ENCODE measurements around a stretch of chr14.

DNA sequence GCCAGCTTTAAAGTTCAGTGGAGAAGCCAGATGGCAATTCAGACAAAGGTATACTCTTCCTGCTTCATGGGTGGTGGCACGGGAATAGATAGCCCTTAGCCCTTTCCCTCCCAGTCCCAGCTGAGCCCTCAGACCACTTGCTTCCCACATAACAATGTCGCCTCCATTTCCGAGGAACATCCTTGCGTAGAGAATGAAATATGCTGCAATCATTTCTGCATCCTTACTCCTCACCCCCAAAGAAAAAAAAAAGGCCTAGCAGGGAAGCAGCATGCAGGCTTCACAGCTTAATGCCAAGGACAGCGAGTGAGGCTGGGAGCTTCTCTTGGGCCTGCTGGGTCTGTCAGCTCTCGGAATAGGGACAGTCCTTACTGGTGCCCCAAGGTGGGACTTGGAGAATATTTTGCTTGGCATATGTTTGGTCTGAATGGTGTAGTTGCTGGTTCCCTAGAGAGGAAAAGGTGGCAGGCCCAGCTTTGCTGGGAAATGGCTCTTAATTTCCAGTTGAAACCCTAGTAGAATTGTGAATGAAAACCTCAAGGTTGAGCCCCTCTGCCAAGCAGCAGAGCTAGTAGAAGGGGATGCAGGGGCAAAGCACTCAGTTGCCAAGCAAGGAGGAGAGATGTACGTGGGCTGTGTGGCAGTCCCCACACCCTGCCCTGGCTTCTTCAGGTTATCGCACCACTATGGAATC, 52.6 kb upstream of the SRSF5 start:
- PRO-cap: no peak
- RRBS: no CpG with 5 or more reads among the region's 8 CpGs

DNA sequence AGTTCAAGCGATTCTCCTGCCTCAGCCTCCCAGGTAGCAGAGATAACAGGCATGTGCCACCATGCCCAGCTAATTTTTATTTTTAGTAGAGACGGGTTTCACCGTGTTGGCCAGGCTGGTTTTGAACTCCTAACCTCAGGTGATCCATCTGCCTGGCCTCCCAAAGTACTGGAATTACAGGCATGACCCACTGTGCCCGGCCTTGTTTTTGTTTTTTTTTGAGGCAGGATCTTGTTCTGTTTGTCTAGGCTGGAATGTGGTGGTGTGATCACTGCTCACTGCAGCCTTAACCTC, 5.4 kb downstream of the SRSF5 start:
- PRO-cap: no peak
- RRBS: no CpG with 5 or more reads among the region's 4 CpGs

DNA sequence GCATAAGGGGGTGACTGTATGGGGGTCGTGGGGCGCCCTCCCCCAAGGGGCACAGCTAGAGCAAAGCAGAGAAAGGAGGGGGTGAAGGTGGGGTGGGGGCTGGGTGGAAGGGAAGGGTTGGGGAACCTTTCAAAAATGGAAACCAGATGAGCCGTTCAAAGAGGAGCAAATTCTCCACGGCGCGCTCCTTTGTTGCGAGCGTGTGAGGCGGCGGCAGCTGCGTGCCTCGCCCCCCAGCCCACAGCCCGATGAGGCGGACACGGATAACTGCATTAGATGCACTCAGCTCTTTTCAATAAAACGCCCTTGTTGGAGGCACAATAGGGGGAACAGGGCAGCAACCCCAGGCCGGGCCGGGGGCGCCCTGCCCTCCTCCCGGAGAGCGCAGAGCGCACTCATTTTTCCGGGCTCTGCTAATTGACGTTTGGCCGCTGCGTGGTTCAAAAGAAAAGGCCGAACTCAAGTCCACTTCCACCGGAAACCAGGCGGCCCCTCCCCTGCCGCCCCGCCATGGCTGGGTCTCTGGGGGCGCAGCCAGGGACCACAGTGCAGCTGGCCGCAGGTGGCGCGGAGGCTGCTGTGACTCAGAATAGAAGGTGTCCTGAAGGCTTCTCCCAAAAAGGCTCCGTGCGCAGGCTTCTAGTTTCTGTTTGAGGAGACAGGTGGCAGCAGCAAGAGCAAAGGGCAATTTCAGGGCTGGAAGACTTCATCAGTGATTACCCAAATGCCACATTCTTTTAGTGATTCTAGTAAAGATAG, 29.1 kb upstream of the SMOC1 start:
- PRO-cap: no peak
- RRBS: 53% methylated on average over 6 of the region's 37 CpGs

- PRO-cap: no peak
- RRBS: no CpG with 5 or more reads among the region's 3 CpGs
Observed at GRCh38 chr14:70339696-70340167, 19.8 kb downstream of the COX16 start.

DNA sequence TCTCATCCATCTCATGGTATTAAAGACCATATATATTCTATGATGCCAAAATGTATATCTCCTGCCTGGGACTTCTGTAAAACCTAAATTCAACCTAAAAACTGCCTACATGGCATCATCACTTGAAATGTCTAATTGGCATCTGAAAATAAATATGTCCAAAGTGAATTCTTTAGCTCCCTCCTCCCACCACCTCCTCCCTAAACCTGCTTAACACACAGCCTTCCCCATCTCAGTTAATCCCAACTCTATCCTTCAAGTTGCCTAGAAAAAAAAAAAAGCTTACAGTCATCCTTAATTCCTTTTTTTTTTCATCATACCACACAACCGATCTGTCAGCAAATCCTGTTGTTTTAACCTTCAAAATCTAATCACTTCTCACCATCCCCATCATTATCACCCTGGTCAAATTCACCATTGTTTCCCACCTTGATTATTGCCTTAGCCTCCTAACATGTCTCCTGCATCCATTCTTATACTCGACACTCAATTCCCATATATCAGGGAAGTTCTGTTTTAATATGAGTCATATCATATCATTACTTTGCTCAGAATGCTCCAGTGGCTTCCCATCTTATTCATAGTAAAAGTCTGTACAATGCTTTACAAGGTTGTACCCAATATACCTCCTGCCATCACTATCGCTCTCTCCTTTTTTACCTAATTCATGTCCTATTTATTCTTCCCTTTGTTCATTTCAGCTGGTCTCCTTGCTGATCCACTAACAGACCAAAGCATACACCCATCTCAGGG, 24.4 kb upstream of the ADAM20 start:
- PRO-cap: no peak
- RRBS: no CpG with 5 or more reads among the region's 3 CpGs

GRCh38 chr14:70753363-70754017, 55.8 kb downstream of the MAP3K9 start:
- PRO-cap: no peak
- RRBS: no CpG with 5 or more reads among the region's 6 CpGs

DNA sequence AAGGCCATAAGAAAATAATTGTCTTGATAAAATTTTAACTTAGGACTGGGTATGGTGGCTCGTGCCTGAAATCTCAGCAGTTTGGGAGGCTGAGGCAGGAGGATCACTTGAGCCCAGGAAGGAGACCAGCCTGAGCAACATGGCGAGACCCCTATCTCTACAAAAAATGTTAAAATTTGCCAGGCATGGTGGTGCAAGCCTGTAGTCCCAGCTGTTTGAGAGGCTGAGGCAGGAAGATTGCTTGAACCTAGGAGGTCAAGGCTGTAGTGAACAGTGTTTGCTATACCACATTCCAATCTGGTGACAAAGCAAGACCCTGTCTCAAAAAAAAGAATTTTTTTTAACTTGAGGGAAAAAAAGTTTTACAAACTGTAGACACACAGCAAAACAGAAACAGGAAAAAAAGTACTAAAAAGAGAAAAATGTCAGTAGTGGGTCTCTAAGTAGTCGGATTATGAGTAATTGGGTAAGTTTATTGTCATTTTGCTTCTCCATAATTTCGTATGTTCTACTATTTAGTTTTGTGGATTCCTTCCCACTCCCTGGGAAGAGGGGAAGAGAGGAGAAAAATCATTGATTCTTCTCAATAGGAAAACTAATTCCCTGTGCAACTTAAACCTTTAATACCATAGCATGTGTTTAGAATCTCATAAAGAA, 2.4 kb upstream of the MAP3K9 start:
- PRO-cap: no peak
- RRBS: no CpG with 5 or more reads among the region's 4 CpGs

DNA sequence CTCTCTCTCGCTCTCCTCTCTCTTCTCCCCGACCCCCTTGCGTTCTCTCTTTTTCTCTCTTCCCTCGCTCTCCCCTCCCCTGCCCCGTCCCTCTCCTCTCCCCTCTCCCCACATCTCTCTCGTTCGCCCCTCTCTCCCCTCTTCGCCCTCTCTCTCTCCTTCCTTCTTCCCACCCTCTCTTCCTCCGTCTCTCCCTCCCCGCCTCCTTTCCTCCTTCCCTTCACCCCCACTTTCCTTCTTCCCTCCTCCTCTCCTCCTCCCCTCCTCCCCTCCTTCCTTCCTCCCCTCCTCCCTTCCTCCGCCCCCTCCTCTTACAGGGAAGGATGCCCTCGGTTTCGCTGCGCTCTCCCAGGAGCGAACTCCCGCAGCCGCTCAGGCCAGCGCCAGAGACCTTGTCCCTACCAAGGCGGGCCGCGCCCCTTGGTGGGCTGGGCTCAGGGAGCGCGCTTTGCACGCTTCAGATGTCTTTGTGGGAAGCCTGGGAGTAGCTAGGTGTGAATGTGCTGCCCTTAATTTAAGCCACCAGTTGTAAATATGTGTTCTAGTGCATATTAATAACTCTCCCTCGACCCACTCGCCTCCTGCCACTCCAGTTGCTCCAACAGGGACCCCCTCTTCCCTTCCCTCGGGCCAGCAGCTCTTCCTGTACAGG, 13.3 kb upstream of the MAP3K9 start:
- PRO-cap: unidirectional peak, minus-strand start at position 222 of the sequence; unidirectional peak, minus-strand start at position 422 of the sequence
- RRBS: no CpG with 5 or more reads among the region's 27 CpGs

DNA sequence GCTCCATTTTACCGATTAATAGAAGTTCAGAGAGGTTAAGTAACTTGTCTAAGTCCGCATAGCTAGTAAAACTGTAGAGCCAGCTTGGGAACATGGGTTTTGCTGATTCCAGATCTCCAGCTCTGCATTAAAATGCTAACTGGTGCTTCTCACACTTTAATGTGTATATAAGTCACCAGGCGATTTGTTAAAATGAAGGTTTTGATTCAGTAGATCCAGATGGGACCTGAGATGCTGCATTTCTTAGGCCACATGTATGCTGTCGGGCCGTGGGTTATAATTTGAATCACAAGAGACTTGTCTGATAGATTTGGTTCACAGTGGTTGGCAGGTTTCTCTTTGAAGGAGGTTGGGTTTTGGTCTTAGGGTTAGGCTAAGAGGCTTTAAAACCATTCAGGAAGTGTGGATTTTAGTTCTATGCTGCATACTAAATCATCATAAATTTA, 21.0 kb upstream of the PCNX1 start:
- PRO-cap: no peak
- RRBS: no CpG with 5 or more reads among the region's 5 CpGs

- PRO-cap: no peak
- RRBS: no CpG with 5 or more reads among the region's 9 CpGs
Observed at GRCh38 chr14:70976745-70977327, 69.6 kb downstream of the PCNX1 start.

- PRO-cap: no peak
- RRBS: no CpG with 5 or more reads among the region's 6 CpGs
Observed at GRCh38 chr14:71187495-71188039, 132.7 kb upstream of the SIPA1L1 start.

GRCh38 chr14:71235992-71236362, 84.3 kb upstream of the SIPA1L1 start:
- PRO-cap: no peak
- RRBS: no CpG with 5 or more reads among the region's 7 CpGs

DNA sequence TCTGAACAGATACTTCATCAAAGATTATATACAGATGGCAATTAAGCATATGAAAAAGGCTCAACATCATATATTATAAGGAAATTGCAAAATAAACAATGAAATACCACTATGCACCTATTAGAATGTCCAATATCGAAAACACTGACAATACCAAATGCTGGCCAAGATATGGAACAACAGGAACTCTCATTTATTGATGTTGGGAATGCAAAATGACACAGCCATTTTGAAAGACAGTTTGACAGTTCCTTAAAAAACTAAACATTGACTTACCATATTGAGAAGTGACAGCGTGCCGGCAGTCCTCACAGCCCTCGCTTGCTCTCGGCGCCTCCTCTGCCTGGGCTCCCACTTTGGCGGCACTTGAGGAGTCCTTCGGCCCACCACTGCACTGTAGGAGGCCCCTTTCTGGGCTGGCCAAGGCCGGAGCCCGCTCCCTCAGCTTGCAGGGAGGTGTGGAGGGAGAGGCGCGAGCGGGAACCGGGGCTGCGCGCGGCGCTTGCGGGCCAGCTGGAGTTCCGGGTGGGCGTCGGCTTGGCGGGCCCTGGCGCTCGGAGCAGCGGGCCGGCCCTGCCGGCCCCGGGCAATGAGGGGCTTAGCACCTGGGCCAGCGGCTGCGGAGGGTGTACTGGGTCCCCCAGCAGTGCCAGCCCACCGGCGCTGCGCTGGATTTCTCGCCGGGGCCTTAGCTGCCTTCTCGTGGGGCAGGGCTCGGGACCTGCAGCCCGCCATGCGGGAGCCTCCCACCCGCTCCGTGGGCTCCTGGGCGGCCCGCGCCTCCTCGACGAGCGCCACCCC, 66.2 kb upstream of the SIPA1L1 start:
- PRO-cap: no peak
- RRBS: 42% methylated on average over 8 of the region's 48 CpGs

DNA sequence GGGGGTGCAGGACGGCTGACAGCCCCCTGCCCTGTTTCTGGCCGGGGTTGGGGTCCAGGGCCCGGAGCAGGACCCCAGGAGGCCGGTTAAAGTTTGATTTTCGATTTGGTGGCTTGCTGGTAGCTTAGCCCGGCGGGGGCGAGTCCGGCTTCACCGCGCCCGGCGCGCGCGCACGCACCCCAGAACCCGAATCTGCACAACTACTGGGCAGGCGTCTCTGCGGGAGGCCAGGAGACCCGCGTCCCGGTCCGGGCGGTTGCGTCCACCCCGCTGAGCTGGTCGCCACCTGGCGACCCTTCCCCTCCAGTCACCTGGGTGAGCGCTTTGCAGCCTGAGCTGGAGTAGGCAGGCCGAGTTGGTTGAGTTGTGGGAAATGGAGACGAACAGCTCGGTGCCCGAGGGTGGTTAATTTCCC, 948 bp downstream of the SIPA1L1 start:
- PRO-cap: unidirectional peak, minus-strand start at position 194 of the sequence; unidirectional peak, minus-strand start at position 298 of the sequence
- RRBS: 1% methylated on average over 15 of the region's 34 CpGs

- PRO-cap: no peak
- RRBS: no CpG with 5 or more reads among the region's 5 CpGs
Observed at GRCh38 chr14:71346129-71346809, 26.0 kb downstream of the SIPA1L1 start.

DNA sequence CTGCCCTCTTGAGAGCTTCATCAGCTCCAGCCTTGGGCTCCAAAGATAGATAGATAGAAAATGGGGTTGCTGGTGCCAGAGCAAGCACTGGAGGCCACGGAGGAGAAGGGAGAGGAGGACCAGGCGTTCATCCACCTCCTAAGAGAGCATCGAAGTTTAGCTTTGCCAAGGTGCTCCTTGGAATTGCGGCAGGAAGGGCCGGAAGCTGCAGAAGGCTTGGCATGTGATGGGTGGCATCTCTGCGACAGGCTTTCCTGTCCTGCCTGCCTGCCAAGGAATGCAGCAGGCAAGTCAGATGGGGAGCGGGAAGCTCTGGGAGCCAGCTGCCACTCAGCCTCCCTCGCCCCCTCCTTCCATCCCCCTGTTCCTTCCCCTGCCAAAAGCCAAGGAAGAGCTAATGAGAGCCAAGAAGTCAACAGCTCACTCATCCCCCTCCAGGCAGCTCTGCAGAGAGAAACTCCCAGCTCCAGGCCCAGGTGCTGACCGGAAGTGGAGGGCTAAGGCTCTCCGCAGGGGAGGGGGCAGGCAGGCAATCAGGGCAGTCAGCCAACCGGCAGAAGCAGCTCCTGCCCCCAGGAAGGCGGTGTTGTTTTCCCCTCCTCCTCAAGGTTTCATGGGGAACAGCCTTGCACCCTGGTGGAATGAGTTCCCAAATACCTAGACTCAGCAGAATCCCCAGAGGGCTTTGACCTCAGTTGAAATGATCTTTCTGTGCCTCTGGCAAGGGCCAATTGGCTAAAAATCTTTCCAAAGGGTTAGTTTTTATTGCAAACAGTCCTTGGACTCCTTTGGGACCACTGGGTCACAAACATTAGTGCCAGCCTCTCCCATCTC, 349.3 kb downstream of the DPF3 start:
- PRO-cap: no peak
- RRBS: 26% methylated on average over 3 of the region's 12 CpGs

DNA sequence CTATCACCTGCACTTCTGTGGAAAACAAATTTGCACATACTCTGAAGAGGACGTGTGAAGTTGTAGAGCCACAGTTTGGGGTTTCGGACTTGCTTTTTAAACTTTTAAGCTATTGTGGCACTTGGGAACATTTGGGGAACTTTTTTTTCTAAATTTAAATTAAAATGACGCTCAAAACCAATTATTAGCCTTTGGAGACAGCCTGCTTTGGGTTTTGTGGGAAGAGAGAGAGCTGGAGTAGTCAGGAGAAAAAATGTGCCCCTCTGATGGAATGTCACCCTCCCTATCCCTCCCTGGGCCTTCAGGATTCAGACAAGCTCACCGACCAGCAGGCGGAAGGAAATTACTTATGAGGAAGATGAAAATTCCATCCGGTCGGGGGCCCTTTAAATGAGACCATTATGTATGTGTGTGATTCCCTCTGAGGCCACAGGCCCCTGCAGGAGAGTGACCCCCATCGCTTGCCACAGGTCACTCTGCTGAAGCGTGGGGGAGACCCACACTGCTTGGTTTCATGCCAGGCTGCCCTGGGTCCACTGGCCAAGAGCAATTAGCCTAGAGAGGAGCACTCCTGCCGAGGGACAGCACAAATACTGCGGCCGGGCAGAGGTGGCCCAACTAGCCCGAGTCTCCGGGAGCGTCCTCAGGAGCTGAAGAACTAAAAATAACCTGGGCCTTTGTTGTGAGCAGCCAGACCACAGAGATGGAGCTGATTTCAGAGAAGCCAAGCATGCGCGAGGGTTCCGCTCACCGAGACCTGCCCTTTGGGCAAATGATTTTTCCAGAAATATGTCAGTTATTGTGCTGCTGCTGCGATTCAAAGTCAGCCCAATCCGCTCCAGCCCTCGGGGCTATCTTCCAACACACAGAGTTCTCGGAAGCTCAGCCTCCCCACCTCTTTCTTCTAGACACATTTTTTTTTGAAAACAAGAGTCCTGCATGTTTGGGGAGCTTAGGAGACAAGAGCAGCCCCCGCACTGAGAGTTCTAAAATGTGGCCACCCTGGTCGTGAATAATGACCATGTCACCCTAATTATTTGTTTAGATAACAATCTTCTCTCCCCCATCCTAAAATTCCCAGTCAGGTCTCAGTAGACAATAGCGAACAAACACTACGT, 276.4 kb downstream of the DPF3 start:
- PRO-cap: unidirectional peak, minus-strand start at position 773 of the sequence
- RRBS: no CpG with 5 or more reads among the region's 27 CpGs

- PRO-cap: no peak
- RRBS: no CpG with 5 or more reads among the region's 10 CpGs
Observed at GRCh38 chr14:72714700-72715141, 179.2 kb downstream of the DPF3 start.

DNA sequence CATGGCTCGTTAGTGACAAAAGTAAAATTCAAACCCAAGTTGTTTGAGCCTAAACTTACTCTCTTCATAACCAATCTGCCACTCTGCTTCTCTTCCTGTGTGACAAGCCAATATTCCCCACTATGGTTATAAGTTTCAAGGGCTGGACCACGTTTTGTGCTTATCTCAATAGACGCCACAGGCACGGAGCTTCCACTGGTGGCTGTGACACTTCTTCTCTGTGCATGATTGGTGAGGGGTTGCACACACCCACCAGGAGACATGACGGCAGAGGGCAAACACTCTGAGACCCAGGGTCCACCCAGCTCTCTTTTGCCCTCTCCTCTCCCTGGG, 44.9 kb downstream of the DPF3 start:
- PRO-cap: no peak
- RRBS: no CpG with 5 or more reads among the region's 5 CpGs

- PRO-cap: no peak
- RRBS: no CpG with 5 or more reads among the region's 5 CpGs
Observed at GRCh38 chr14:72850277-72850710, 43.6 kb downstream of the DPF3 start.